Tibial artery (tissue), 1 donor: ENCODE data around the genes HORMAD2, SEC14L3 and GAL3ST1.

DNA sequence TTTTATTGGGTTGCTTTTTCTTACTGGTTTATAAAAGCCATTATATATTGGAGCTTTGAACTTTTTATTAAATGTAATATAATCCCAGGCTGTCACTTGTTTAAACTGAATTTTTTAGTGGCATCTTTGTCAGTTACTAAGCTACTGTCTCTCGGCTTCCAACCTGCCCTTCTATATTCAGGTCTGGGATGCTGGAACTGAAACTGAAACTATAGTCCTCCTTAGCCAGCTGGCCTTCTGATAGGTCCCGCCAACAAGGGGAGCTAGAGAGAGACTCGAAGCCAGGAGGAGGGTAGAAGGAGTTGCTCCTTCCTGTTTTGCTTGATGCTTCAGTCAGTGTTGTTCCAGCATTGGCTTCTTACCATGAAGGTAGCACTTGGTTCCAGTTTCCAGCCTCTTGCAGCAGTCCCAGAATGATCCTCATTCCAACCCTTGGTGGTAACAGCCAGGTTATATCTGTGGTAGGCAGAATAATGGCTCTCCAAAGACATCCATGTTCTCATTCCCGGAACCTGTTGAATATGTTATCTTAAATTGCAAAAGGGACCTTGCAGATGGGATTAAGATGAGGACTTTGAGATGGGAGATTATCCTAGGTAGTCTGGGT is 32.9 kb upstream of the HORMAD2 start:
- PRO-cap, result no peak

DNA sequence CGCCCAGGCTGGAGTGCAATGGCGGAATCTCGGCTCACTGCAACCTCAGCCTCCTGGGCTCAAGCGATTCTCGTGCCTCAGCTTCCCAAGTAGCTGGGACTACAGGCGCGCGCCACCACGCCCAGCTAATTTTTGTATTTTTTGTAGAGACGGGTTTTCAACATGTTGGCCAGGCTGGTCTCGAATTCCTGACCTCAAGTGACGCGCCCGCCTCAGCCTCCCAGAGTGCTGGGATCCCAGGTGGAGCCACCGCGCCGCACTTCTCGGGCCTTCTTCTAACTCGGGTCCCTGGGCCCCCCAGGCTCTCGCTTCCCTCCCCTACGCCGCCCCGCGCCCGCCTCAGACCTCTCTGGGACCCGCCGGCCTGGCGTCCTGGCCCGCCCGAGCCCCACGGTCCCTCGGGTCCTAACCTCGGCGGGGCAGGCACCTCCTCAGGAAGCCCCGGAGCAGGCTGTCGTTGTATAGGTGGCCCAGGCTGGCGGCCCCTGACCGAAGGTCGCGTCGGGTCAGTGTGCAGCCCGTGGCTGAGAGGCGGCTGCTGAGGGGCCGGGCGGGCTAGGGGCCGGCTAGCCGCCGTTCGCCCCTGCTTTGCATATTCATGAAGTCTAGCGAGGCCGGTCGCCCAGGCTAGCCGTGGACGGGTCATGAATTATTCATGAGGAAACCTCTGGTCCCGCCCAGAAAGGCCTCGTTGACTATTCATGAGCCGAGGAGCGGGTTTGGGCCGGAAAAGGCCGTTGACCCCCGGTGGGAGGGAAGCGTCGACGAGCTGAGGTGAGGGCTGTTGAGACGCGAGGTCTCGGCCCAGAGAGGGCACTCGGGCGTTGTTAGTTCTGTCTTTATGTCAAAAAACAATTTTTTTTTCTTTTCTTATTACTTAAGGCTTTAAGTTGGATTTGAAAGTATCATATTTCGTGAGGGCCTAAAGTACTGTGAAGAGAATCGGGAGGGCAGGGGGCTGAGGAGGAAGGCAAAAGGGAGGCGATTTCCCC is at the start of gene HORMAD2:
HORMAD2 (plus strand) TSS at position 747 of the 992 bp plus-strand sequence.
- PRO-cap, result no peak

DNA sequence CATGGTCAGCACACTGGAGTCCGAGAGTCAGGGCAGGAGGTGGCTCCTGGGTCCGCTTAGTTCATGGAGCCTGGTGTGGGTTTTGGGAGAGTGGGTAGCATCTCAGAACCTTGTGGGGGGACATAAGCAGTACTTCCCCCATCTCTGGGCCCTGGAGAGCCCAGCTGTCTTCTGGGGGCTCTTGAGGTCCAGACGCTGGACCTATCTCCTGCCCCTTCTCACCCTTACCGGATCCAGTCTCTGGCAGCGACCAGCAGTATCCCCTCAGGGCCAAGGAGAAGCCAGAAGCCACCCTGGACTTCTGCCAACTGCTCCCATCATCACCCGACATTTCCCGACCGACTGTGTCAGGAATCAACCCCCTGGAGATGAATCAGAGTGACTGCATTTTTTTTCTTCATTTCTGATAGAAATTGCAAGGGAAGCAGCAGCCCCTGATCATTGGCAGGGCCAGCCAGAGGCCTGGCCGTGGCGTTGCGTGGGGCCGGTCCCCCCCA is 5.0 kb upstream of the LIF start:
- PRO-cap, result no peak

DNA sequence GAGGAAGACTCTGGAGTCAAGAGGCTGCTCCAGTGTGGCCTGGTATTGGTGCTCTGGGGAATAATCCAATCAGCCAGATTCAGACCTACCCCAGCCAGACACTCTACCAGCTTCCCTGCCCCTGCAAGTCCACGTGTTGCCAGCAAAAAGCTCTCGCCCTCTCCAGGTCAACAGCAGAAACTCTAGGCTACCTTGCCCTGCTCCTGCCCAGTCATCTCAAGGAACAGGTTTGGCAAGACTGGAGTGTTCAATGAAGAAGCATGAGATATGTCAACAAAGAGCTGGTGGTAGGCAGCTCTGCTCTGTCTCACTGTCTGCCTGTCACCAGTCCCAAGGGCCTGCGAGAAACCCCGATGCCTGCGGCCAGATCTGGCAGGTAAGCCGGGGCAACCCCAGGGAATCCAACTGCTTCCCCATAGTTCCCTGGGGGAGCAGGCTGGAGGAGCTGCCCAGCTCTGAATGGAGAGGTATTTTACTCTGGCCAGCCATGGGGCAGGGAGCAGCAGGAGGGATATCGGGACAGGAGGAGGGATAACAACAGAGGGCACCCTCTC is 9.1 kb upstream of the CASTOR1 start:
- PRO-cap, result no peak

DNA sequence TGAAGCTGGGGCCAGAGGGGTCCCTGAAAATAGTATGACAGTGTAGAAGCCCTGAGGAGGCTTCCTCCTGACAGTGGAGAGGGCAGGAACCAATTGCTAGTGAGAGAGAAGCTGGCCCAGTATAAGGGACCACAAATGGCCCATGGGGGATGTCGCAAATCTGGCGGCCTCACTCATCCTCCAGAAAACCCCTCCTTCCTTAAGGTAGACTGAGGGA is 17.7 kb upstream of the CASTOR1 start:
- PRO-cap, result no peak

- PRO-cap, result no peak
Measured at GRCh38 chr22:30341002-30341967, 14.5 kb upstream of the TBC1D10A start.

GRCh38 chr22:30362369-30363151 is 5.8 kb downstream of the CCDC157 start:
- PRO-cap, result no peak

DNA sequence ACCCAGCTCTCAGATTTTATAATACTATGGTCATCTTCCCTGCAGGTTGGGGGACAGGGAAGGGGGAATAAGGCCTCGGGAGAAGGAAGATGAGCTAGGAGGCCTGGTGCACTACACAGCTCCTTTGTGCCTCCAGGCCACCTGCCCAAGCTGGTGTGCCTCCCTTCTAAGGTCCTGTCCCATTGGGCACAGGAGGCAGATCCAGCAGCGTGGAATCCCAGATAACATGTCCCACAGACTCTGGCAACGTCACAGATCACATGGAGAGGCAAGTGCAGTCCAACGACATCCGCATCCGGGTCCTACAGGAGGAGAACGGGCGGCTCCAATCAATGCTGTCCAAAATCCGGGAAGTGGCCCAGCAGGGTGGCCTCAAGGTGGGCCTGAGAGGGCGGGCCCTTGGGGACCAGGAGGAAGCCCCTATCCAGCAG is 11.9 kb downstream of the RNF215 start:
- PRO-cap, result no peak

- PRO-cap, result no peak
Measured at GRCh38 chr22:30391147-30392169, 4.2 kb upstream of the RNF215 start.

DNA sequence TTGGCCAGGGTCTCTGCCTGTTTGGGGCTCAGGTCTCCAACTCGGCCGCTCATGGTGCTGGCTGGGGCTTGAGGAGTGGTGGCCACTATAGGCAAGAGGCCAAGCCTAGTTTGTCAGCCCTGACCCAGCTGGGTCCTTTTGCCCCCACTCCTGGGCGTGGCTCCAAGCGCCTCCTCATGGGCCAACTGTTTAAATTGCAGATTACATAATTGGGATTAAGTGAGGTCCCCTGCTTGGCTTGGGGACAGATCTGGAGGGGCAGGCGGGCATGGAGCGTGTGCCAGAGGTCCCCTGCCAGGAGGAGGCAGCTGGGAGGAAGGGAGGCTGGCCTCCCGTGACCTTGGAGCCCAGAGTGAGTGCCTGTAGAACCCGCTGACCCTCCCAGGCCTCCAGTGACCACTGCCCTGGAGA is at the start of gene SEC14L3:
SEC14L3 (minus strand) TSS at position 112 of the 411 bp plus-strand sequence.
- PRO-cap, result no peak

- PRO-cap, result no peak
Measured at GRCh38 chr22:30573879-30575064, at the start of gene GAL3ST1. GAL3ST1 (minus strand) TSS chr22:30574665.

DNA sequence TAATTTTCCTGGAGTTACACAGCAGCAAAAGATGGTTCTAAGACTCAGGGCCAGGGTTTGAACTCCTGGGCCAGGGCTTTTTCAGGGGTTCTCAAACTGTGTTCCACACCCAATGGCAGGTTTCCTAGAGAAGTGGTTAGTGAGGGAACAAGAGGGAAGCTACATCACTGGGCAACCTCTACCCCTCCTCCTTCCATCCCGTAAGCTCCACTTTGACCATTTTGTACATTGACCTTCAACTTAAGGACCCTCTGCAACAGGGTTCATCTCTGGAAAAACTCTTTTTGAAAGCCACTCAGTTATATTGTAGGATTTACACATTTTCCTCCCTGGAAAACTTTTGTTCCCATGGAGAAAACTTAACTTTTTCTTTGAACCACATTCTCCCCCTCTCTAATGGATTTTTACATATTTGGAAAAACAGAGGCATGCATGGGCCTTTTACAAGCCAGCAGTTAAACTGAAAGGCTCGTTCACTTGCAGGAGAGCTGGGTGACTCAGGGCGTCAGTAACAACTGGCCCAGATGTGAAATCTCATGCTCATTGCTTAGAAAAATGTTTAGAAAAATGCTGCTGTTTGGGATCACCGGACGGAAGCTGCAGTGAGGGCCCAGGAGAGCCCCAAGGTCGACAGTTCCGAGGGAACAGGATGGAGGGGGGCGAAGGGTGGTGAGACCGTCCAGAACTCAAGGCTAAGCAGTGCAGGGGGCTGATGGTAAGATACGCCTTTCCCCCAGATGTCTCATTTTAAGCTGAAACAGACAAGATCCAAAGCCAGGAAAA is 41.9 kb upstream of the SMTN start:
- PRO-cap, result unidirectional peak, plus-strand start at position 476 of the sequence; unidirectional peak, plus-strand start at position 562 of the sequence; unidirectional peak, plus-strand start at position 633 of the sequence

DNA sequence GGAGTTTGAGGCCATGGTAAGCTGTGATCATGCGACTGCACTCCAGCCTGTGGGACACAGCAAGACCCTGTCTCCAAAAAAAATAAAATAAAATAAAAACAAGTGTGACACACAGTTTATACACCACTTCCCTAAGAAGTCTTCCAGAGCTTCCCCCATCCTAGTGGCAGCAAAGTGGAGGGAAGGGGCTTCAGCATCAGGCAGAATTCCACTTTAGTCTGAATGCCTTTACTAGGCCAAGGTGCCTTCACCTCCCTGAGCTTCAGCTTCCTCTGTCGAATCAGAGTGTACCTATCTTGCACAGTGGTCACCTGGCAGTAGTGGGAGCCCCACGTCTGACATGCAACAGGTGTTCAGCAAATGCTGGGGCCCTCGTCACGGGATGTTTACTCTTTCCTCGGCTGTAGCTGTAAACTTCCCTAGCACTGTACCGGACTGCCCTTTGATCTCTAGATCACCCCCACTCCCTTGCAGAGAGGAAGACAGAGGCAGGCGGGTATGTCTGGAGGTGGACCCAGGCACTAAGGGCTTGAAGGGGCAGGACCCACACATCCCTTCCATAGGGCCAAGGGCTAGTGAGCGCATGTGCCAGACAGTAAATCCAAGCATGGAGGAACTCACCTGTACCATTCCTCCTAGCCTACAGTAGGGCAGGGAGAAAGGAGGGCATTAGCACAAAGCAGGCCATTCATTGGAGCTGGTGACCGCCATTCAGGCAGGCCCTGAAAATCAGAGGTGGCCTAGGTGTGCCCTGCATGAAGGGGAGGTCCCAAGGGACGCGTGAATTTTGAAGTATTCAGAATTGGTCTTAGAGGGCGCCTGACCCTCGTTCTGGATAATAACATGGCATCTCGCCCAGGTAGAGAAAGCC is 2.1 kb upstream of the SMTN start:
- PRO-cap, result no peak

GRCh38 chr22:31090407-31090901 is 9.3 kb downstream of the SMTN start:
- PRO-cap, result bidirectional peak, plus-strand start at chr22:31090587, minus-strand start at chr22:31090287

GRCh38 chr22:31126377-31127179 is 3.8 kb downstream of the INPP5J start:
- PRO-cap, result no peak

GRCh38 chr22:31234890-31235566 is 22.9 kb downstream of the LIMK2 start:
- PRO-cap, result no peak

DNA sequence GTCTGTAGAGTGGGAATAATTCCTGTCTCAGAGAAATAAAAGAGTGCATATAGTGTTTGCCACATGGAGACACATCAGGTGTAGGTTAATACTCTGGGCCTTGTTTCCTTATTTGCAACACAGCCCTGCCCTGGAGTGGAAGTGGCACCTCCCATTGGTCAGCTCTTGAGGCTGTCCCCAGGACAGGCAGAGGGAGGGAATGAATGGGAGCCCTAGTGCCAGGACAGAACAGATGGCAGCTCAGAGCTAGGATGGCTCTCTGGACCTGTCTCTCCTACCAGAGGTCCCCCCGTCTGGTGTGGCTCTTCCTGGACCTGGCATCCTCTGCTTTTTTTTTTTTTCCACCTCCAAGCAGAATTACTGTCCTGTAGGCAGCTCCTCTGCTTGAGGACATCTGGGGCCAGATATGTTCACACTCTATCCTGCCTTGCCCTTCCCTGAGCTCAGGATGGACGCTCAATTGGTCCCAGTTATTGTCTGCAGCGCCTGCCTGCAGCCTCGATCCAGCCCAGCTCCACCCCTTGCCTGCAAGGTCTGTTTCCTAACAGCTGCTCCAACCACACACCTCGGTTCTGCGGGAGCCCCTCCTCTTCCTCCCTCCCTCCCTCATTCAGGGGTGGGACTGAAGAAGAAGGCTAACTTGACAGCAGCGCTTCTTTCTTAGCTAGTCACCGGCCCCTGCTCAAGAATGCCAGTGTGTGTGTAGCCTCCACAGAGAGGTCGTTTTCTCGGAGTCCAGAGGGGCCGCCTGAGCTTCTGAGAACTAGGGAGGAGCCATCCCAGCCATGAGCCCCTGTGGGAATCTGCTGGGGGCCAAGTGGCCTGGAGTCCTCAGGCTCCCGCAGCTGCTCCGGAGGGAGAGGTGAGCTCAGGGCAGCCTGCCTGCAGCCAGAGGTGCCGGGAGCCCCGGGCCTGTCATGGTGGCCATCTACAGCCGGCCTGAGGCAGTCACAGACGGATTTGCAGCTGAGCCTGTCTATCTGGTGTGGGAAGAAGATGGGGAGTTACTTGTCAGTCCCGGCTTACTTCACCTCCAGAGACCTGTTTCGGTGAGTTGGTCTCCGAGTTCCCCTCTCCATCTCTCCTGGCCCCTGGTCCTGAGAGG is 36.0 kb downstream of the LIMK2 start:
- PRO-cap, result unidirectional peak, plus-strand start at position 609 of the sequence; unidirectional peak, plus-strand start at position 667 of the sequence

- PRO-cap, result no peak
Measured at GRCh38 chr22:31269865-31270641, 22.2 kb downstream of the PIK3IP1 start.

DNA sequence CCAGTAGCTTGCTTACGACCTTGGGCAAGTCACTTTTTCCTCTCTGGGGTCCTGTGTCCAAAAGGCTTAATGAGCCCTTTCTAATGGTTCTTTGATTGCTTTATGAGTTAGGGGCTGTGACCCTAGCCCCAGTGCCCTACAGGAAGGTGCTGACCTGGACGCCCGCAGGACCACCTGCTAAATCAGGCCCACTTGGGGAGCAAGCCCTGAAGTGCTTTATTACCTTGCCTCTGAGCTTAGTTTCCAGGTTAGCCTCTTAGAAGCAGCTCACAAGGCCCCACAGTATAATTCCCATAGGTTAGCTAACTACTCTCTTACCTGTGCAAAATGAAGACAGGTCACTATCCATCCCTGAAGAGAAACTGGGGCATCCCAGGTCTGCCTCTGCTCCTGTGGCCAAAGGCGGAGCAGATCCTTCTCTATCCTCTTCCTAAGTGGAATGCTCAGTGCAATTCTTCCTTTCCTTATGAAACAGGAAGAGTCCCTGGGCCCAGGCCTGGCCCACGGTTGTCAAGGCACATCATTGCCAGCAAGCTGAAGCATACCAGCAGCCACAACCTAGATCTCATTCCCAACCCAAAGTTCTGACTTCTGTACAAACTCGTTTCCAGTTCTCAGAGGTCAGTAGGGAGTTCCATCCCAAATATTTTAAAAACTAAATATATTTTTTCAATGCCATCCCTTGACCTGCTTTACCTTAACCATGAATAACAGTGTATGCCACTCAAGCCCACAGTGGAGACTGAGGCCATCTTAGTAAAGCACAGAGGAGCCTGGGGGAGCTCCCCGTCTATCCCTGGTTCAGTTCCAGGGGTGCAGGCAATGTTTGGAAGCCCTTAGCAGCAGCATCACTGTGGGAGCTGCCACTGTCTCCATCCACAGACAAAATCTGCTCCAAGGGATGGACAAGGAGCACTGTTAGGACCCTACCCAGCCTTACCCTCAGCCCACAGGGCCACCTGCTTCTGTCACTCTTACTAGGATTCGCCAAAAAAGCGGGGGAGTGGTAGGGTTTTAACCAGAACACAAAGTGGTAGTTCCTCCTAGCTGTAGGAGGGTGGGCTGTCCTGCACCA is 10.0 kb downstream of the PIK3IP1 start:
- PRO-cap, result no peak

- PRO-cap, result no peak
Measured at GRCh38 chr22:31313152-31313824, 21.0 kb upstream of the PIK3IP1 start.